ENCODE measurements around the genes C9orf131, FAM166B, NPR2 and CLTA.

GRCh38 chr9:35041985-35042726, at the start of gene C9orf131:
Gene C9orf131 (plus strand): TSS chr9:35042240.
- PRO-cap: no peak
- CAGE, long polyA plus RNA: no peak

DNA sequence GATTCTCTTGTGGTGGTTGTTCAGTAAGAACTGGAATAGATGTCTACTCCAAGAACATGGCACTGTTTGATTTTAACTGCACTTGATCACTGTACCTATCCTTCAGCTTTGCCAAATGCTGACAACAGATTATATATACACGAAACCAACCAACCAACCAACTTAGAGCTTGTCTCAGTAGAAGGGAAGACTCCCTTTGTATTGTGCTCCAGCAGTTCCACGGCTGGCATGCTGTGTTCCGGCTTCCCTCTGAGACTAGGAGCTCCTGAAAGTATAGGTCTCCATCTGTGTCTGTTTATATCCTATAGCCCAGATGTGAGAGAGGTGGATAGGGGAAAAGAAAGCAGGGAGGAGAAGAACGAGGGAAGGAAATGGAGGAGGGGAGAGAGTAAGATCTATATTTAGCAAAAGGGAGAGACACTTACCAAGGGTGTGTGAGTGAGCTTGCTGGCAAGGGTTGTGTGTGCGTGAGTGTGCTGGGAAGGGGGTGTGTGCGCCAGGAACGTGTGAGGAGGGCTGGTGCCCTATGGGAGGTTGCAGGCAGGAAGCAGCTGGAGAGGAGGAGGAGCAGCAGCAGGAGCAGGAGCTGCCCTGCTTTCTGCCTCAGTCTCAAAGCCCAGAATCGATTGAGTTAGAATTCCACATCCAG, 148.5 kb upstream of the RUSC2 start:
- PRO-cap: no peak
- CAGE, long polyA plus RNA: no peak

DNA sequence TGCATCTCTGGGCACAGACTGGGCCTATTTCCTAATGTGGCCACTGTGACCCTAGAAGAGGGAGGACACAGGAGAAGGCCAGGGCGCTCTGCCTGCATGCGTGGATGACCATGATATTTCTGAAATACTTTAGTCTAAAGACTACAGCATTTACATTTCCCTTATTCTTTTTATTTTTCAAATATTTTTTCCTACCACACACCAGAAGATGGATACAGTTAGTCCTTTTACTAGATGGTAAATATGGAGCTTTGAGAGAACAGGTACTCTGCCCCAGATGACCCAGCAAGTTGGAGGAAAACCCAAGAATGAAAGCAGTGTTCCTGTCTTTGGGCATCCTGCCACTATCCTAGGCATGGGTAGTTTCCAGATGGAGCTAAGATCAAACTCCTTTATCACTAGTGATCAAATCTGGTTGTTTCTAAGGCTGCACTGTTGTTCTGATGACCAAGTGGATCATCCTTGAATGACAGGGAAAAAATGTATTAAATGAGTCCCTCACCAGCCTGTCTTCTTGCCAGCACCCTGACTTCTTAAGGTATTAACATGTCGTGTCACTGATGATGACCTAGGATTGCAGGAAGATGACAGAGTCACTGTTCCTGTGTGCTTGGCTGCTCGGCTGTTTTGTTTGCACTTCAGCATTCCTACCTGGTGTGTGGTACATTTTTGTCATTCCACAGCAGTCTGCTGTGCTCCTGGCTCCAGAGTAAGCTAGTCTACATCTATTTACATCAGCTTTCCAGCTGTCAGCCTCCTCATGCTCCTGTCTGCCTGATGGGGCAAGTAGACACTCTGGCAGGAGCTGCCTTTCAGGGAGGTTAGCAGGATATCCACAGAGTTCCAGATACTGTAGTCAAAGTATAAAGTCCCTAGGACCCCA, 28.0 kb downstream of the RUSC2 start:
- PRO-cap: no peak
- CAGE, long polyA plus RNA: no peak

GRCh38 chr9:35563391-35564337, at the start of gene FAM166B:
Gene FAM166B (minus strand): TSS chr9:35563878.
- PRO-cap: no peak
- CAGE, long polyA plus RNA: no peak

- PRO-cap: bidirectional peak, plus-strand start at chr9:35646268, minus-strand start at chr9:35646231
- CAGE, long polyA plus RNA: no peak
Measured at GRCh38 chr9:35645859-35646692, 4.7 kb downstream of the SIT1 start.

DNA sequence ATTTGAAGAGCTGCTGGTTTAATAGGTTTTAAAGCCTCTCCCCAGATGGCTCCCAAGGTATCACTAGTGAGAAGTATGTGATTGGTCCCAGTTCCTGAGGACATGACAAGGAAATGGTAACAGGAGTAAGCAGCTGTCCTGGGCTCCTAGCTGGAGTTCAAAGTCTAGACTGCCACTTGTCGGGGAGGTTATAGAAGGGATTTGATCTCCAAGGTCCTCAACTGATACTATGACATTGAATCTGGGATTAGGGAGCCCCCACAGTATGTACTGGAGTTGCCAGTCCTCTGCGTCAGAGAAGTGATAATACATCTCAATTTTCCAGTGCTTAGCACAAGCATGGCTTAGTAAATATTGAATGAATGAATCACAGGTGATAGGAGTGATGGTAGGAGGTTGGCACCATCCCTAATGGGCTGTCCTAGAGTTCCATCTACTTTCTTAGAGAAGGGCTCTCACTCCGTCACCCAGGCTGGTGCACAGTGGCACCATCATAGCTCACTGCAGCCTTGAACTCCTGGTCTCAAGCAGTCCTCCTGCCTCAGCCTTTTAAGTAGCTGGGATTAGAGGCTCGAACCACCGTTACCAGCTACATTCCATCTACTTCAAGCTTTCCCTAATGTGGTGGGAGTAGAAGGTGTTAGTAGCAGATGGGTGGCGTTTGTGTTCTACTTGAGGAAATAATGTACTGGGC, 6.3 kb upstream of the TPM2 start:
- PRO-cap: no peak
- CAGE, long polyA plus RNA: no peak

DNA sequence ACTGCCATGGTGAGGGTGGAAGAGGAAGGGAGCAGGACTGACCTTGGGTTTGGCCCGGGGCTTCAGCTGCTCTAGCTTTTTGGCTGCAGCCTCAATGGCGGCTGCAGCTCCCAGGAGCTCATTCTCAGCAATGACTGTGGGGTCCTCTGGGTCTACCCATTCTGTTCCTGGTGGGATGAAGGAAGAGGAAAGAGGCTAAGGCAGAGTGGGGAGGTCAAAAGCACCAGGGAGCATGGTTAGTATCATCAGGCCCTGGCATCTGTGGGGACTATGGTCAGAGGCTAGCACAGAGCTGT, 9.2 kb upstream of the TPM2 start:
- PRO-cap: no peak
- CAGE, long polyA plus RNA: no peak

DNA sequence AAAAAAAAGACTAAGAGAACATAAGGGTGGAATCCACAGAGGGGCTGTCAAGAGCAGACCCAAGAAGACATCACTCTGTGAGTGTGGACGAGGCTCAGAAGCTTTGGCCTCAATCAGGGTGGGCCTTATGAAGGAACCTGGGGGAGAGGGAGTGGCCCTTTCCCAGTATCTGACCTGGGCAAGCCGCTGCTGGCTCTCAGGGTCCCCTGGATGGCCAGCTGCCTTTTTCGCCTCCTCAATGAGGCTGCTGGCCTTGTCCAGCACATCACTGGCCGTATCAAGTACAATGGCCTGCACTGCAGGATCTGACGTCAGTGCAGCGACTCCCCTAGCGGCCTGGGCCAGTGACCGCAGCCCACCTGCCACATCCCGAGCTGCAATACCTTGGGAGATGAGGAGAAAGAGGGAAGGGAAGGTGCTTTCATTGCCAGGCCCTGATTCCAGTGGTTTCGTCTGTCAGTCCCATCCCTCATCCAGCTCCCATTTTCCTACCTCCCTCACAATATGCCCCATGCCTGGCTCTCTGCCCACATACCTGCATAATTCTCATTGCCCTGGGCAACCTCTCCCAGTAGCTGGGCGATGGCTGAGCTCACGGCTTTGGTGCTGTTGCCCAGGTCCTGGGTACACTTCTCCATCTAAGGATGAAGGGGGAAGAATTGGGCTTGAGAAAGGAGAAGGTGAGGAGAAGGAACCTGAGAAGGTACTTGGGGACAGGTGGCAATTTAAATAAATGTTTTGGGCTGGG, 19.2 kb downstream of the TLN1 start:
- PRO-cap: no peak
- CAGE, long polyA plus RNA: no peak

GRCh38 chr9:35719163-35719540, 12.8 kb downstream of the TLN1 start:
- PRO-cap: bidirectional peak, plus-strand start at chr9:35719403, minus-strand start at chr9:35719233
- CAGE, long polyA plus RNA: no peak

DNA sequence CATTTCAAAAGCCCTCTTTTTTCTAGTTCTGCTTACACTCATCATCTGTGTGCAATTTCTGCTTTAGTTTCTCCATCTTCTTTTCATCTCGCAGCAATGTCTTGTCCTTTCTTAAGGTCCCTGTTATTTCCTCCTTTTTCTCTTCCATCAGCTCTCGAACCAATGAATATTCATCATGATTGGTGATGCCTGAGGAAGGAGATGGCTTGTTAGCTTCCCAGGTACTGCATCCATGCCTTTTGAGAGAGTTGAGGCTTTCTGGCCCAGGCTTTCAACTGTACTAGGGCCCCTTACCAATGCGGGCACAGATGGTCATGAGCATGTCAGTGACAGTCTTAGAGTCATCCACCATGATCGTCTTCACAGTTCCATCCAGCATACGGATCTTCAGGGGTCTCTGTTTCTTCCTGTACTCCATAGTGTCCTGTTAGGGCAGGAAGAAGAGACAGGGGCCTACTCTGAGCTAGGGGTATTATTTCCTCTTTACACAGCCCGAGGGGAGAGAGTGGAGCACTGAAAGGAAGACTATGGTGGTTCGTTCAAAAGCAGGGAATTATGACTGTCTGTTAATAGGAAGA, 7.4 kb downstream of the TLN1 start:
- PRO-cap: no peak
- CAGE, long polyA plus RNA: no peak

DNA sequence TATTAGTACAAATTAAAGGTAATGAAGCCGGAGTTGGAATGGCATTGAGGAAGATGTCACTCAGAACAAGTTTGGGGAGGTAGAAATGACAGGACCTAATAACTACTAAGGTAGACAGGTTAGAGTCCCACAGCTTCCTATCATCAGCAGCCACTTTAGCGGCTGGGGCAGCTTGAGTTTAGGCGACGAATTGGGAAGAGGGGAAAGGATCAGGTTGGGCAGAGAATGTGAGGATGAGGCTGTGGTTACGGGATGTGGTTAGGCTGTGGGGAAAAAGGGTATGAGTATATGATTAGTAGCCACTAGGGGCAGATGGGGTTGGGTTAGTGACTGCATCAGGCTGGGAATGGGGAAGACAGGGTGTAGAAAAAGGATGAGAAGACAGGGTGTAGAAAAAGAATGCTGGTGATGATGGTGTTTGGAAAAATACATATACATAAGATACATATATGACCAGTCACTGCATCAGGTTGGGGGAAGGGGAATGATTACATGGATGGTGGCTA, 2.3 kb downstream of the TLN1 start:
- PRO-cap: no peak
- CAGE, long polyA plus RNA: no peak

GRCh38 chr9:35740191-35740592, 7.7 kb downstream of the CREB3 start:
- PRO-cap: no peak
- CAGE, long polyA plus RNA: no peak

GRCh38 chr9:35791026-35791852, at the start of gene NPR2:
Gene NPR2 (plus strand): TSS chr9:35791591.
- PRO-cap: no peak
- CAGE, long polyA plus RNA: no peak

GRCh38 chr9:35813933-35814943, 604 bp downstream of the HINT2 start:
- PRO-cap: unidirectional peak, plus-strand start at chr9:35814602
- CAGE, long polyA plus RNA: no peak

DNA sequence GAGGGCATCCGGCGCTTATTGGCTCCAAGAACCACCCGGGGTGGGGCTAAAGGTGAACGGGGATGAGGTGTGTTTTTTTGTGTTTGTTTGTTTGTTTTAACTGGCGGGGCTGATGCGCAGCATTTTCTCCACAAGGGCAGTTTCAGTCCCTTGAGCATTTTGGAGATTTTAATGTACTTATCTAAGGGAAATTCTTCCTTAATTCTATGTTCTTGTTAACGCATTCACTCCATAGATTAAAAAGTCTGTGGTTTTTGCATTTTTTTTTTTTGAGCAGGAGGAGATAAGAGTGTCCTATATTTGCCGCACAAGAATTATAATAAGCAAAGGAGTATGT, 661 bp upstream of the HINT2 start:
- PRO-cap: bidirectional peak, plus-strand start at position 90 of the sequence, minus-strand start outside the sequence
- CAGE, long polyA plus RNA: no peak

DNA sequence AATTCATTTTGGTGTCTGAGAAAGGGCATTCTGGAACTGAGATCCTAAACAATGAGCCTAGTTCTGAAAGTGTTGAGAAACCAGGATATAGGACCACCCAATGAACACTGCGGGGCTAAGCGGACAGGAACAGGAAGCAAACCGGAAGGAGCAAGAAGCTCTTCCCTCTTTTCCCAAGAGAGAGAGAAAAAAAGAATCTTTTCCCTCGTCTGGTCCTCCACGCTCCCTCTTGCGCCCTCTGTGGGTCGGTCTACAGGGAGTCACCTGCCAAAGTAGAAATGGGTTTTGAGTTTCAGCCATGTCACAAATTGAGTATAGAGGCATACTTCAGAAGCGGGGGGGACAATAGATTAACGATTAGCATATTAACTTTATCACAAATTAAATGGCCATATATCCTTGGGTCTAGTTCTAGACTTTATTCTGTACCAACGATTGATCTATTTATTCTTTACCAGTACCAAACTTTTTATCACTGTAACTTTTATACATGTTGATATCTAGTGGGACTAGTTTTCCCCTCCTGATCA, 12.2 kb downstream of the OR2S2 start:
- PRO-cap: no peak
- CAGE, long polyA plus RNA: no peak

DNA sequence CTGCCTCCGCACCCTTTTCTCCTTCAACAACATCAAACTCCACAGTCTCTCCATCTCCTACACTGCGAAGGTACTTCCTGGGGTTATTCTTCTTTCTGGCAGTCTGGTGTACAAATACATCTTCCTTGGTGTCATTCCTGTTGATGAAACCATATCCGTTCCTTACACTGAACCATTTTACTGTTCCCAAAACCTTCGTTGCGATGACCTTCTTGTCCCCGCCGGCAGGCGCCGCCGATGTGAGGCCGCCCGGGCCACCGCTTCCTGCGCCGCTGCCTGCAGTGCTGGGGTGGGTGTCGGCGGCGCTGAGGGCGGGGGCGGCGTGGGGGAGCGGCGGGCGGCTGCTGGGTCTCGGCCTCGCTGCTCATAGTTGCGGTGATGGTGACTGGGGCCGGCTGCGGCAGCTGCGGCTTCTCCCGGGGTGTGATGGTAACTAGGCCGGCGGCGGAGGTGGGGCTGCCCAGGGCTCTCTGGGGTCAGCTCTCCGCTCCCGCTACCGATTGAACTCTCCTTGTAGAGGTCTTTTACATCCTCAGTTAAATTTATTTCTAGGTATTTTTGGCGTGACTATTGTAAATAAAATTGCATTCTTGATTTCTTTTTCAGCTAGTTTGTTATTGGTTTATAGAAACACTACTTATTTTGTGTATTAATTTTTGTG, 14.1 kb upstream of the OR2S2 start:
- PRO-cap: no peak
- CAGE, long polyA plus RNA: no peak

- PRO-cap: no peak
- CAGE, long polyA plus RNA: no peak
Measured at GRCh38 chr9:36150520-36151257, 14.2 kb downstream of the GLIPR2 start.

DNA sequence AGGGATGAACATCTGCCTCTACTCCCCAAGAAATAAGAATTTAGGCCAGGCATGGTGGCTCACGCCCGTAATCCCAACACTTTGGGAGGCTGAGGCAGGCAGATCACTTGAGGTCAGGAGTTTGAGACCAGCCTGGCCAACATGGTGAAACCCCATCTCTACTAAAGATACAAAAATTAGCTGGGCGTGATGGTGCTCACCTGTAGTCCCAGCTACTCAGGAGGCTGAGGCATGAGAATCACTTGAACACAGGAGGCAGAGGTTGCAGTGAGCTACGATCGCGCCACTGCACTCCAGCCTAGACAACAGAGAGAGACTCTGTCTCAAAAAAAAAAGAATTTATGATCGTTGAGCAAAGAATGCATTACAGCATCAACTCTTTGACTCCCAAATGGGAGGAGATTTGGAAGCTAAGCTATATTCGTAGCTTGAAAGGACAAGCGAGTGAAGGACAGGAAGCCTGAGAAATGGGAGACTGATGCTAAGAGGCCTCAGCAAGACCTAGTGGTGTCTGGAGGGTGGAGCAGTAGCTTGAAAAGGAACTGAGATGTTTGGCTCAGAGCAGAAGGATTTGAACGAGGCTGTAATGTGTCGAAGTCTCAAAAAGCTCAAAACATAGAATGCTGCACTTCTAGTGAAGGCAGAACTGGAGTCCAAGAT, 10.3 kb upstream of the CCIN start:
- PRO-cap: no peak
- CAGE, long polyA plus RNA: no peak

DNA sequence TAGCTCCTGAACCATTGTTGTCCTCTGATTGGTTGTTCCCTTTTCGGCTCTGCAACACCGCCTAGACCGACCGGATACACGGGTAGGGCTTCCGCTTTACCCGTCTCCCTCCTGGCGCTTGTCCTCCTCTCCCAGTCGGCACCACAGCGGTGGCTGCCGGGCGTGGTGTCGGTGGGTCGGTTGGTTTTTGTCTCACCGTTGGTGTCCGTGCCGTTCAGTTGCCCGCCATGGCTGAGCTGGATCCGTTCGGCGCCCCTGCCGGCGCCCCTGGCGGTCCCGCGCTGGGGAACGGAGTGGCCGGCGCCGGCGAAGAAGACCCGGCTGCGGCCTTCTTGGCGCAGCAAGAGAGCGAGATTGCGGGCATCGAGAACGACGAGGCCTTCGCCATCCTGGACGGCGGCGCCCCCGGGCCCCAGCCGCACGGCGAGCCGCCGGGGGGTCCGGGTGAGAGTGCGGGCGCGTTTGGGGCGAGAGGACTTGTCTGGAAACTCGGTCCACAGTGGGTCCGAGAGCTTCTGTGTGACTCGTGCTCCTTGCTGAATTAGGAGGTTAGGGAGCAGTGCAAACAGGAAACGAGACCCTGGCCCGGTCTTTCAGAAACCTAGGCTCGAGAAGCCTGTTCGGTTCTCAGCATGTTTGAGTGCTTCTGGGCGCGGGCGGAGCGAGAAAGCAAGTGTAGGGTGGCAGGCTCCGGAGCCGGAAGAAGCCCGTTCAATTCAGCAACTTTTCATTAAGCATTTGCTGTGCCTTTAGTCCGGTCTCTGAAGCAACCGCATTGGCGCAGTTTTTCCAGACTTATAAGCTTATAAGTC, at the start of gene CLTA:
CLTA (plus strand) TSS at position 92 of the 812 bp plus-strand sequence.
- PRO-cap: bidirectional peak, plus-strand start at position 134 of the sequence, minus-strand start outside the sequence; bidirectional peak, plus-strand start outside the sequence, minus-strand start at position 705 of the sequence
- CAGE, long polyA plus RNA: no peak